Placental epithelial cell (primary cell): Measurements from ENCODE around the genes CEPT1 and CHIA.

- CAGE, long polyA plus RNA: no peak
Measured at GRCh38 chr1:109602200-109602556, 17.2 kb downstream of the GNAT2 start.

GRCh38 chr1:109716549-109717188 is 4.6 kb downstream of the GSTM5 start:
- CAGE, long polyA plus RNA: no peak

- CAGE, long polyA plus RNA: no peak
Measured at GRCh38 chr1:109929264-109929562, 18.6 kb downstream of the CSF1 start.

DNA sequence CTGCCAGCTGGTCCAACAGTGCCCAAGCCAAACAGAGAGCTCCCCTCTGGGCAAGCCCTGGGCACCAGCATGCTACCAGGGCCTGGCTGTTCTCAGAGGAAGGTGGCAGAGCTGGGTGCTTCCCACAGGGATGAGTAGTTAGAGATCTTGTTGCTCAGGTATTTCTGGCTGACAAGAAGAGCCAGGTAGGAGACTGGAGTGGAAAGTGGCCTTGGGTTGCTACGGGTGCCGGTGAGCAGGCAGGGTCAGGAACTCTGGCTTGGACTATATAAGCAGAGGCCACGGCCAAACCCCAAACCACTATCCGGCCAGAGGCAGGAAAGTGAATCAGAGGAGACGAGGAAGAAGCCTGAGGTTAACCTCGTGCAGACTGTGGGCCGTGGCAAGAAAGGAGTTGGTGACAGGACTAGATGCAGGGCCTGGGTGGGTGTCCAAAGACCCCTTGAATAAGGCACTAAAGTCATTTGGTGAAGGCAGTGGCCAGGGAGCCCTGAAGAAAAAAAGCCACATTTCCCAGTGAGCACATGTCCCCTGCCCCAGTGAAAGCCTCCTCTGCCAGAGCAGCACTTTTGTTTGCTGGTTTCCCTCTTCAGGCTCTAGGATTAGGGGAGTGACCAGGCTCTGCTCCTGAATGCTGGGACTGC is 23.2 kb downstream of the CSF1 start:
- CAGE, long polyA plus RNA: no peak

GRCh38 chr1:109977344-109977701 is 7.2 kb upstream of the AHCYL1 start:
- CAGE, long polyA plus RNA: no peak

- CAGE, long polyA plus RNA: no peak
Measured at GRCh38 chr1:109983951-109984446, 566 bp upstream of the AHCYL1 start.

- CAGE, long polyA plus RNA: no peak
Measured at GRCh38 chr1:110053791-110054296, 16.6 kb downstream of the ALX3 start.

- CAGE, long polyA plus RNA: no peak
Measured at GRCh38 chr1:110102096-110102706, 10.0 kb upstream of the UBL4B start.

- CAGE, long polyA plus RNA: no peak
Measured at GRCh38 chr1:110341855-110342831, 3.0 kb downstream of the RBM15 start.

GRCh38 chr1:110672595-110673641 is 1.8 kb downstream of the KCNA3 start:
- CAGE, long polyA plus RNA: no peak

- CAGE, long polyA plus RNA: no peak
Measured at GRCh38 chr1:111133688-111134268, 6.1 kb downstream of the DRAM2 start.

DNA sequence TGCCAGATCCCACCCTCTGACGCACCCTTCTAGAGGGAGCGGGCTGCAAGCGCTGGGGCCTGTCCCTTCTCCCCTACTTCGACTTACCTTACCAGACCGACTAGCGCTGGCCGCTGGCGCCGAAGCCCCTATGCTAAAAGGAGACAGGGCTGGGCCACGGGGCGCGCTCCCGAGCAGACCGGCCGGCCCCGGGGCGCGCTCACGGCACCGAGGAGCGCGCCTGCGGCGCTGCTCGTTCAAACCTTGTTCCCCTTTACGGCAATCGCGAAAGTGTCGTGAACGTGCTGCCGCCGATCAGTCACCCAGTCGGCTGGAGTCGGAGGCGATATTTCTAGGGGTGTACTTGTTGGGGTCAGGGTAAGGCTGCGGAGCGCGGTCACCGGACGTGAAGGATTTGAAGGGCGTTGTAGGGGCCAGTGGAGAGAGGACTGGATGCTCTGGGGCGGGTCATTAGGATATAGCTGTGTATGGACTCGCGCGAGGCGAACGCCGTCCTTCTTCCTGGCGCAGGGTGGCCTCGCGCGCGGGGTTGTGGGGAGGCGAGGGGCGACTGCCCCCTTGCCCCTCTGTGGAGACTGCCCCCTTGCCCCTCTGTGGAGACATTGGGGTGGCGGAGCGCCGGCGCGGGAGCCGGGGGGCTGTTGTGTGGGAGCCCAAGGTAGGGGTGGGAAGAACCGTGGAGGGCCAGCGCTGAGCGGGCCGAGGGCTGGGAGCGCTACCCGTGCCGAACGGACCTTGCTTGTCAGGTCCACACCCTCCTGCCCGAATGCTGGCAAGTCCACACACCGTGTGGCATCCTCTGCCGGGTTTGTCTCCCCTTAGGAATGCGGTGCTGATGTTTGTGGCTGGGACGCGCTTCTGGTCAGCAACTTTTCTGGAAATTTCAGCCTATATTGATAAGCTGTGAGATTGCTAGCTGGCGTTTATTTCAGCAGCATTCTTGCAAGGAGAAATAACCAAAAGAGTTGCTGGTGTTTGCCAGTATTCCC is at the start of gene CEPT1:
CEPT1 (plus strand) TSS at position 273 of the 989 bp plus-strand sequence.
- CAGE, long polyA plus RNA: no peak

DNA sequence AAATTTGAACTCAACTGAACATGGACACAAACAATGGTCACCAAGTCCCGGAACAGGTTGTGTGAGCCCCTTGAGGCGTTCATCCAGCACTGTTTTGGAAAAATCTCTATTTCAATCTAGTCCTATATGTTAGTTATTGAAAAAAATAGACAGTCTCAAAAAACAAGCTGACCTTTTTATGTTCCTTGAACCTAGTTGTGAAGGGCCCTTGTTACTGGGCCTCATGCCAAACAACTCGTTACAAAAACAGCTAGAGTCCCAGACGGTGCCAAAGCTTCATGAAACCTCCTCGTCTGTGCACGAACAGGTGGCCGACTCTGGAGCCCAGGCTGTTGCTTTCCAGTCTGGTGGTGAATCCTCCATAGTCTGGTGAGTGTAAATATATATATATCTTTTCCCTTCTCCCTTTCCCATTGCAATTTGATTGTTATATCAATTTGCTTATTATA is at the start of gene CHIA:
CHIA (plus strand) TSS at position 270 of the 449 bp plus-strand sequence.
- CAGE, long polyA plus RNA: no peak

DNA sequence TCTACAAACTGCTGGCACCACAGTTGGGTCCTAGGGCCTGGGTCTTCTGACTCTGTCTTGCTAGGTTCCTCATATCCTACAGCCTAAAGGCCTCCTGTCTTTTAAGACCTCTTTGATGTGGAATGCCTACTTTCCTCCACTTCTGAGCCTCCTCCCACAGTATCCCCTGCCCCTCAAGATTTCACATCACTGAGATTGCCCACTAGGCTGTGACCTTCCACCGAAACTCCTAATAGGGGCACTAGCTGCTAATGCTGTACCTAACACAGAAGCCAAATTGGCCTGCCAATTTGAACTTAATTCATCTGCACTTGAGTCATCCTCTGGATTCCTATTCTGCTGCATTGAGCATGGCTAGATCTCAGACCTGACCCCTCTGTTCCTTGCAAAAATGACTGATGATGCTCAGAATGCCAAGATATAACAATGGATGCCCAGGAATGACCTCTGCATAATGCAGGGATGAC is 2.2 kb upstream of the OVGP1 start:
- CAGE, long polyA plus RNA: no peak

- CAGE, long polyA plus RNA: no peak
Measured at GRCh38 chr1:111449625-111449858, 278 bp downstream of the ATP5PB start.

GRCh38 chr1:111470858-111471630 is 2.7 kb upstream of the C1orf162 start:
- CAGE, long polyA plus RNA: no peak

DNA sequence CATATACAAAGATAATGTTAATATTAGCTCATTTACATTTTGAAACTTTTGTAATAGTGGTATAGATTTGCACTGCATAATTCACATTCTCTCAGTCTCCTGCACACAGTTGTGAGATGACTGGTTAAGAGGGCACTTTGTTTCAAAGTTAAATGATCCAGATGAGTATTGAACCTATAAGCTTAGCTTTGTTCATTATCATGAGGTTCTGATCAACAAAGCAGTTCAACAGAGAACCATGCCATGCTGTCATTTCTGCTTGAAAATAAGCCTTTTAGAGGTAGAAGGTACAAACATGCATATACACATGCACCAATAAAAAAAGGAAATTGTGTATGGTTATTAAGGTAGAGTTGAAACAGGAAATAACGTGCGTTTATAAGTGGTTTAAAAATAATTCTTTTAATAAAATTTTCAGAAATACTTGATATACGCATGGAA is 4.8 kb downstream of the RAP1A start:
- CAGE, long polyA plus RNA: no peak

DNA sequence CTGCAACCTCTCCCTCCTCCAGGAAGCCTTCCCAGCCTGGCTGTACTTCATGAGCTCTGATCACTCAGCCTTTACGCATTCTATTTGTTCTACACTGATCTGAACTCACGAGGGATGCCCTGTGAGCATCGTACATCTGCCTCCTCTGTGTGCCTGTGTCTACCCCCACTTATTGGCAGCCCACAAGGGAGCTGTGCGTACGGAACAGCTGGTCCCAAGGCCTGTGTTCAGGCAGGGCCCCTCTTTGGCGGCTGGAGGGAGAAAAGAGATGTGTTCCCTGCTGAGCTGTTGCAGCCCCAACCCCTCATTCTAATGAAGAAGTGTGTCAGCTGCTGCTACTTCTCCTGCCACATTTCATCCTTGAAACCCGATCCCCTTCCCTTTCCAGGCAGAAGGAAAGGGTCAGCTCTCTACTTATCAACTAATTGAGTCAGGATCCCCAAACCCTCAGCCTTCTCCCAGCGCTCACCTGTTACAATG is 3.3 kb downstream of the INKA2 start:
- CAGE, long polyA plus RNA: no peak

DNA sequence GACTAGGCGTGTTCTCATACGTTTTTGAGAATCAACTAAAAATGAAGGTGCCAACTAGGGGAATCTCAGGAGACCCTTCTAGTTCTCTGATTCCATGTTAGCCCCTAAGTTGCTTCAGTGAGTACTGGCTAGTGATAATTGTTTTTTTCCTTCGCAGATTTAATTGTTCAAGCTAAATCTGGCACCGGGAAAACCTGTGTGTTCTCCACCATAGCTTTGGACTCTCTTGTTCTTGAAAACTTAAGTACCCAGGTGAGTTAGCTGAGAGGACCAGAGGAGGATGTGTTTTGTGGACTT is 736 bp downstream of the DDX20 start:
- CAGE, long polyA plus RNA: no peak

- CAGE, long polyA plus RNA: no peak
Measured at GRCh38 chr1:111920121-111921137, 69.0 kb downstream of the KCND3 start.